Foreskin fibroblast (primary cell): ENCODE results near the genes DMGDH, BHMT, CMYA5 and MSH3.

DNA sequence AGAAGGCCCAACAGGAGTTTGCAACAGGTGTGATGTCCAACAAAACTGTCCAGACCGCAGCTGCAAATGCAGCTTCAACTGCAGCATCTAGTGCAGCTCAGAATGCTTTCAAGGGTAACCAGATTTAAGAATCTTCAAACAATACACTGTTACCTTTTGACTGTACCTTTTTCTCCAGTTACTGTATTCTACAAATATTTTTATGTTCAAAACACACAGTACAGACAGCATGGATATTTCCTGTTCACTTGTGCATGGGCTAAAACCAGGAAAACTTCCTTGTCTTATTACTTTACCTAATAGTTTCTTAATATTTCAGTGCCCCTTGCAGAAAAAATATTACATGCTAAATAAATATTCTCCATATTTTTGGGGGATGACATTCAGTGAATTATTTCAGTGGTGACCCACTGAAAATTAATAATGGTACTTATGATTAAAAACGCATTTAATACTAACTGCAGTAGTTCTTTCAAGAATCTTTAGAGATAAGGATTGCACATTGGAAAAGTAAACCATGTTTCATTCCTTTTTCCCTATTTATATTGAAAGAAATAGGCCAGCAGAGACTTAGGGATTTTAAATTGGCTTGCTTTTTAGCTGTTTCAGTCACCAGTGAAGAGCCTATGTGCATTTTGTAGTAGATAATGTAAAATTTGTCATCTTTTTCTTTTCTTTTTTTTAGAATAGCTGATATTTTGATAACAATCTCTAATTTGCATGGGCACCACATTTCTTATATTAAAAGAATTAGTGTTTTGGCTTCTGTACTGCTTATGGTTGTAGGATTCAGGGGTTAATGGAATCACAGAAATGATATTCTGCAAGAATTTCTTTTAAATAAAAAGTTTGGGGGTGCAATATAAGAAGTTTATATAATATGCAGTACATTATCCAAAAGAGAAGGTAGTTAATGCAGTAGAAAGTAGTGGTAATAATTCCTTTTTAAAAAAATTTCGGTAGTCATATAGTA lies 115.4 kb downstream of the SCAMP1 start:
- RRBS, result no CpG with 5 or more reads among the region's 3 CpGs

- RRBS, result no CpG with 5 or more reads among the region's 9 CpGs
Observed at GRCh38 chr5:78504573-78505236, 143.9 kb downstream of the LHFPL2 start.

DNA sequence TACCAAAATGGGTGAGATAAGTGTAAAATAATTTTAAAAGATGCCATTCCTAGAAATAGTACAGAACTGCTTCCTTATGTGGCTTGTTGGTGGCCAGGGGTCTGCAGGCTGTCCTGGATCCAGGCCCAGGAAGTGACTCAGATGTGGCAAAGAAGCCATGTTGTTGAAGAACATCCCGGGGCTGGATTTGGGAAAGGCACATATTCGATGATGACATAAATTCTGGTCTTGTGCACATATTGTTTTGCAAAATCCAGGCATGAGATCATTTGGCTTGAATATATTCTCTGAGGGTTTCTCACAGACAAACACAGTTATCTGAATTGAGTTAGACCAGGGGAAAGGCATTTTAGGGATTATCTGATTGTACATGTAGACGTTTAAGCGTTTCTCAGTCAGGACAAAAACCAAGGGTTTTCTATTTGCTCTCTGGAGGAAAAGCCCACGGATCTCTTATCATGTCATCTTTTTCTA lies 29.2 kb upstream of the LHFPL2 start:
- RRBS, result no CpG with 5 or more reads among the region's 5 CpGs

DNA sequence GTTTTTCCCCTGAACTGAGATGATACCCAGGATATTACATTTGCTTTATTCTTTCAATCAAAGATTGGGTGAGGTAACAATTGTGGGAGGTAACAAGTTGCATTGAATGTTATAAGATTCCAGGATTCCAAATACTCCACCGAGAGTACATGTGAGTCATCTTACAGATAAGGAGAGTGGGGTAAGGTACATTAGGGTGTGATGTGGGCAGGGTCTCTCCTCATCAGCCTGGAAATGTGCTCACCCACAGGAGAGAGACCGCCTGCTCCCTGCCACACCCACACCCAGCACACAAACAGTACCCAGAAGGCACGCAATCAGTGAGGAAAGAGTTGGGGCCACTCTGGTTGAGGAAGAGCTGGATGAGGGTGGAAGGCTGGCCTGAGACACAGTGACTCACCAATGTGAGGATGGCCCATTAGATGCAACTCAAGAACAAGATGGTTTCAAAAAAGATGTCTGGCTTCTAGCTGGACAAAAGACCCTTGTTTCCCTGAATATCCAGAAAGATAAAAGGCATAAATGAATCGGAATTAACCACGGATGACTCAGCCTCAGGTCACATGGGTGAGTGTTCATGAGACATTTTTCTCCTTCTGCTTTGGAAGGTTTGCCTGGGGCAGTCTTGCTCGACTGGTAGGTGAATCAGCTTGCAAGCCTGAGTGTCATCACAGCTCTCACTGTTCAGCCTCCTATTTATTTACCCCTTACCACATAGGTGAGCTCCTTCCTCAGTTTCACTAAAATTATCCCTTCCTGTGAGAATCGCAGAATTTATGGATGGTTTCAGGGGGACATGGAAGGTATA lies 51.1 kb upstream of the LHFPL2 start:
- RRBS, result no CpG with 5 or more reads among the region's 7 CpGs

GRCh38 chr5:78968842-78969279 lies 16.2 kb downstream of the ARSB start:
- RRBS, result no CpG with 5 or more reads among the region's 6 CpGs

DNA sequence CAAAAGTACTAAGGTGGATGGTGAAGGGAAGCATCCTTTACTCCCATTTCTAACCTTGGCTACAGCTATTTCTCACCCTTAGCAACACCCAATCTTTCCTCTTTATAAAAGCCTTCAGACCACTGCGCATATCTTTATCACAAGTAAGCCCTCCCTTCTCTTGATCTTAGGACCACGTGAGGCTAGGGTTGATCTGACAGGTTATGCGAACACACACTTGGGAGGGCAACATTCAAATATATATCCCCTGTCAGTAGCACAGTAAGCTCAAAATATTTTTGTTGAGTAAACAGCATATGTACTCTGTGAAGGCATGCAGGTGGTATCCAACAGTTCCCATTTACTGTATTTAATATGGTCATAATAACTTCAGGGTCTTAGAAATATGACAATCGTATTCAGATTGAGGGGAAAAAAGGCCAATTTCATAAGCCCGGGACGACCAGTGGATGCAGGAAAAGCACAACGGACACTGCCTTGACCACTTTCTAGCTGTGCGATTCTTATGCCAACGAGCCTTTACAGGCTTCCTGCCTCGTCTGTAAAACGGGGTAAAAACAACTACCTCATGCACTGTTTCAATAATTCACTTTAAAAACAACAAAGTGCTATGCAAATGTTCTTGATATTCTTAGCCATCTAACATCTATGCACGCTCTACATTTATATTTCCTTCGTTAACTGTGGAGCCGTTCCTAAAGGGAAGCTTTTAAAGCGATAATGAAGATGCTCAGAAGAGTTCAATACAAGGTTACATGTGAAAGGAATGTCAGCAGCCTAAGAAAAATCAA lies 1.3 kb downstream of the ARSB start:
- RRBS, result no CpG with 5 or more reads among the region's 15 CpGs

DNA sequence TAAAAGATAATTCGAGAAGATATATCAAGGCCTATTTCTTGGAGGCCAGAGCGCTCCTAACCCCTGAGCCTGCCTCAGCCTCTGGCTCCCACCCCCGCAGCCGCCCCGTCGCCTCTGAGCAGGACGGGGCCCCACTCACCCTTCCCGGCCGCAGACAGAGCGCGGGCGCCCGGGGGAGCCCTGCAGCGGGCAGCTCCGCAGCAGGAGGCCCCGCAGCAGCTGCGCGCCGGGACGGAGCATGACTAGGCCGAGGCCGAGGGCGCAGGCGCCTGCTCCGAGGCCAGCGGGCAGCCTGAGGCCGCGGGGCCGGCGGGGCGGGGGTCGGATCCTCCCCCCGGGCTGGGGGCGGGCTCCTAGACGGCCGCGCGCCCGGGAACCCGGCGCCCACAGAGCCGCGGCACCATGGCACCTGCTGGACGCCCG lies at the start of gene DMGDH:
DMGDH (minus strand) TSS at position 294 of the 423 bp plus-strand sequence.
- RRBS, result 8% methylated on average over 29 of the region's 45 CpGs

DNA sequence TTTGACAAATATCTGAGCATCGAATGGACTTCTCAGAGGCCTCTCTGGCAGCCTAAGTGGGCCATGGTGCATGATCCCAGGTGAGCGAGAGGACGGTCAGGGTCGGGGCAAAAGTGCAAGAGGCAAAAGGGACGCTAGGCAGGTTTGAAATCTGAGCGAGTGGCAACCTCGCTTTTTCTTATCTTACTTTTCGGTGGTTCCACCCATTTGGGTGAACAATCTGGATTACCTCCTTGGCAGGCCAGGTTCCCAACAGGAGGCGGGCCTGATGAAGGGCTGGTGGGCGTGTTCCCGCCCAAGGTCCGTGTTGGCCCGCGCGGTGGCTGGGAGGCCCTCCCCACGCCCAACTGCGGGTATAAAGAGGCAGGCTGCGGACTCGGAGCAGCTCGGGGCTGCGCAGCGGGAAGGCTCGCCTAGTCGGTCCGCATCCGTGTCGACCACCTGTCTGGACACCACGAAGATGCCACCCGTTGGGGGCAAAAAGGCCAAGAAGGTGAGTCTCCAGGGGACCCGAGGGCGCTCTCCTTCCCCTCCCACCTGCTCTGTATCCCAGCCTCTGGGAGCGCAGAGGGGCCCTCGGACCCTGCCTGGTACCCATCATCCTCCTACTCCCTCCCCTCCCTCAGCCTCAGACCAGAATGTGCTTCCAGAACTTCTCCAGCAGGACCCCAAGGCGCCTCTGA lies at the start of gene BHMT:
BHMT (plus strand) TSS at position 384 of the 683 bp plus-strand sequence.
- RRBS, result no CpG with 5 or more reads among the region's 34 CpGs

DNA sequence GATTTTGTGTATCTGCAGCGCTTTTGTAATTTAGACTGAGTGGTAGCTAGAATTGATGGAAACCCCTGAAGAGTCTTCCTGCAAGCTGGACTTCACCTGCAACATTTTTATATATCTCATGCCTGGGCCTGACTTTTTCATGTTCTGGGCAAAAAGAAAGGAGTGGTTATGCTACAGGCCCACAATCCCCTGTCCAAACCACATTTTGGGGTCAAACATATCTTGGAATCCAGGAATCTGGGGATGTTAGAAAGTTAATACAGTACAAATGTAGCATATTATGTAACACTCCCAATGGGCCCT lies 4.5 kb downstream of the BHMT start:
- RRBS, result no CpG with 5 or more reads among the region's 1 CpG

GRCh38 chr5:79133544-79134537 lies 22.2 kb downstream of the BHMT start:
- RRBS, result no CpG with 5 or more reads among the region's 12 CpGs

- RRBS, result no CpG with 5 or more reads among the region's 4 CpGs
Observed at GRCh38 chr5:79546639-79547090, 32.7 kb upstream of the HOMER1 start.

- RRBS, result 2% methylated on average over 43 of the region's 80 CpGs
Observed at GRCh38 chr5:79689373-79690649, at the start of gene CMYA5. Gene CMYA5, plus strand, starts transcription at chr5:79689836.

- RRBS, result no CpG with 5 or more reads among the region's 1 CpG
Observed at GRCh38 chr5:79695638-79695959, 6.0 kb downstream of the CMYA5 start.

GRCh38 chr5:79990111-79990571 lies 921 bp downstream of the MTX3 start:
- RRBS, result no CpG with 5 or more reads among the region's 6 CpGs

GRCh38 chr5:80142495-80143084 lies 107.4 kb downstream of the THBS4 start:
- RRBS, result no CpG with 5 or more reads among the region's 10 CpGs

GRCh38 chr5:80653989-80654864 lies at the start of gene MSH3:
Gene MSH3, plus strand, starts transcription at chr5:80654652.
- RRBS, result 2% methylated on average over 30 of the region's 75 CpGs

- RRBS, result no CpG with 5 or more reads among the region's 11 CpGs
Observed at GRCh38 chr5:80668061-80668759, 13.4 kb upstream of the DHFR start.

DNA sequence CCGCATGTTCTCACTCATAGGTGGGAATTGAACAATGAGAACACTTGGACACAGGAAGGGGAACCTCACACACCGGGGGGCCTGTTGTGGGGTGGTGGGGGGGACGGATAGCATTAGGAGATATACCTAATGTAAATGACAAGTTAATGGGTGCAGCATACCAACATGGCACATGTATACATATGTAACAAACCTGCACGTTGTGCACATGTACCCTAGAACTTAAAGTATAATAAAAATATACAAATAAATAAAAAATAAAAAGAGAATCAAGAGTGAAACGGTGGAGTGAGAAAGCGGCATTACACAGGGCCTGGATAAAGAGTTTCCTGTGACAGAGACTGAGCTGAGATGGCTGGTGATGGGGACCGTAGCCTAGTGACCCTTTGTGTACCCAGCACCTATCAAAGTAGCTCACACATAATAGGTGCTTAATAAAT lies 44.0 kb upstream of the DHFR start:
- RRBS, result no CpG with 5 or more reads among the region's 7 CpGs

- RRBS, result no CpG with 5 or more reads among the region's 10 CpGs
Observed at GRCh38 chr5:81212274-81212615, 20.9 kb upstream of the CKMT2 start.

DNA sequence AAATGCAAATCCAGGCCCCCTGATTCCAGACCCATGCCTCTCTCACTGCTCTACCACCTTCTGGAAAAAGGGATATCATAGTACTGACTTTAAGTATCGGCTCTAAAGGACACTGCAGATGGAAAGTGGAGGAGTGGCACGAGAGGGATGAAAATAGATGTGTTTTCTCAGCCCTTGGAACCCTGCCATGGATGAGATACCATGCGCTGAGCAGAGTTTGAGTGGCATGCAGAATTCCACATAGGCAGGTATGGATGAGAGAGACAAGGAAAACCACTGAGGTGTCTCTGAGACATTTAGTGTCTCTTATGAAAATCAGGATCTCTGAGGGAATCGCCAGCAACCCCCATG lies 18.8 kb downstream of the CKMT2 start:
- RRBS, result no CpG with 5 or more reads among the region's 4 CpGs